Diencephalon (tissue), 2 donors: ENCODE data around the genes LDAF1, METTL9 and PDZD9.

GRCh38 chr16:19805826-19806305 lies 78.8 kb downstream of the GPRC5B start:
- RAMPAGE, long total RNA = no peak

- RAMPAGE, long total RNA = no peak
These were observed 22.9 kb downstream of the GPRC5B start for GRCh38 chr16:19861639-19862271.

DNA sequence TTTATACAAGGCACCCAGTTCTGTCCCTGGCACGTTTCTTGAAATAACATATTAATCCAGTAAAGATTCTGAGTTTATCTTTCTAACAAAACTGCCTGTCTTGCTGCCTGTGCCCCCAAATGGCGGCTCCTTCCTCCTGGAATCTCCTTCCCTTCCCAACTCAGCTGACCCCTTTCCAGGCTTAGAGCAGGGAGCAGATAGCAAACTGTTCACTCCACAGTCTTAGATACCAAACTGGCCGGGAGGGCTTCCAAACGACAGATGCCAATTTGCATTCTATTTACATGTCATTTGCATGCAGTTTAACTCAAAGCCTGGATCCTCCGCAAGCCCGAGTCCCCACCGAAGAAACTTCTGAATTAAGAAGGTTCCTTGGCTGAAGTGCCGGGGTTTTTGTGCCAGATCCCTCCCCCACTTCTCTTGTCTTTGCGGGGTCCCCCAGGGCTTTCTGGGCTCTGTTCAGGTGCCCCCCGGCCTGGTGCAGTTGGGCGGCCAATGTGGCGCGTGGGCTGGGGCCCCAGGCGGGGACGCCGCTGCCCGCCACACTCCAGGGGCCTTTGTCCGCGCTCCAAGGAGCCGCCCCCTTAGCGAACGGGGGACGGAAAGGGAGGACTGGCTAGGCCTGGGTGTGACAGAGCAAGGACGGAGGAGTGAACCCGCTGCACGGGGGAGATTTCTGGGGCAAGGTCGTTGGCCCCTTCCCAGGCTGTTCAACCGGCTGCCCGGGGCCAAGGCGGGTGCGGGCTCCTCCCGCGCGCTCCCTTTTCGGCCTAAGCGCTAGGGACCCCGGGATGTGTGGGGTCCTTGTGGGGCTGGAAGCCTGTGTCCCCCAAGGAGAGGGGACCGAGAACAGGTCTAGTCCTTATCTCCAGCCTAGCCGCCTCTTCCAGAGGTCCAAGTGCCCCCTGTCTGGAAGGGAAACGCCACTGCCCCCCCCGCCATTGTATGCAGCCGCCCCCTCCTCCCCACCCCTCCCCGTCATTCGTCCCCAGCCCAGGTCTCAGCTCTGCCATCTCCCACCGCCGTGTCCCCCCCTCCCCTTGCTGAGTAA lies 1.2 kb downstream of the GPRC5B start:
- RAMPAGE, long total RNA = no peak

DNA sequence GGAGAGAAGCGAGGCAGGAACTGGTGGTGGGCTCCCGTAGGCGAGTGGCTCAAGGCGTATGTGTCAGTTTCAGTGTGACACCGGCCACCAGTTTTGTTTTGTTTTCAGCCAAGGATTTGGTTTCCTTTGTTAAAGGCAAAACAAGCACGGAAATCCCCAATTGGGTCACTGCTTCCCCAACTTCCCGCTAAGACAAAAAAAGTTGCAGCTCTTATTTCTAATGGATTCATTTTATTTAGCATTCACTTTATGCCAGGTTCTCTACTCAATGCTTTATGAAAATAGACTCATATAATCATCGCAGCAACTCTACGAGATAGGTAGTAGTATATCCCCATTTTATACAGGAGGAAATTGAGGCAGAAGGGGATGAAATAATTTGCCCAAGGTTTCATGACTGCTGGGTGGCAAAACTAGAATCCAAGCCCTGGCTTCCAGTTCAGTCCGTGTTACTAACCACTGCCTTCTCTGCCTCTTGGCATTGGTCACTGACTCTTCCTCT lies 110.4 kb downstream of the GP2 start:
- RAMPAGE, long total RNA = no peak

DNA sequence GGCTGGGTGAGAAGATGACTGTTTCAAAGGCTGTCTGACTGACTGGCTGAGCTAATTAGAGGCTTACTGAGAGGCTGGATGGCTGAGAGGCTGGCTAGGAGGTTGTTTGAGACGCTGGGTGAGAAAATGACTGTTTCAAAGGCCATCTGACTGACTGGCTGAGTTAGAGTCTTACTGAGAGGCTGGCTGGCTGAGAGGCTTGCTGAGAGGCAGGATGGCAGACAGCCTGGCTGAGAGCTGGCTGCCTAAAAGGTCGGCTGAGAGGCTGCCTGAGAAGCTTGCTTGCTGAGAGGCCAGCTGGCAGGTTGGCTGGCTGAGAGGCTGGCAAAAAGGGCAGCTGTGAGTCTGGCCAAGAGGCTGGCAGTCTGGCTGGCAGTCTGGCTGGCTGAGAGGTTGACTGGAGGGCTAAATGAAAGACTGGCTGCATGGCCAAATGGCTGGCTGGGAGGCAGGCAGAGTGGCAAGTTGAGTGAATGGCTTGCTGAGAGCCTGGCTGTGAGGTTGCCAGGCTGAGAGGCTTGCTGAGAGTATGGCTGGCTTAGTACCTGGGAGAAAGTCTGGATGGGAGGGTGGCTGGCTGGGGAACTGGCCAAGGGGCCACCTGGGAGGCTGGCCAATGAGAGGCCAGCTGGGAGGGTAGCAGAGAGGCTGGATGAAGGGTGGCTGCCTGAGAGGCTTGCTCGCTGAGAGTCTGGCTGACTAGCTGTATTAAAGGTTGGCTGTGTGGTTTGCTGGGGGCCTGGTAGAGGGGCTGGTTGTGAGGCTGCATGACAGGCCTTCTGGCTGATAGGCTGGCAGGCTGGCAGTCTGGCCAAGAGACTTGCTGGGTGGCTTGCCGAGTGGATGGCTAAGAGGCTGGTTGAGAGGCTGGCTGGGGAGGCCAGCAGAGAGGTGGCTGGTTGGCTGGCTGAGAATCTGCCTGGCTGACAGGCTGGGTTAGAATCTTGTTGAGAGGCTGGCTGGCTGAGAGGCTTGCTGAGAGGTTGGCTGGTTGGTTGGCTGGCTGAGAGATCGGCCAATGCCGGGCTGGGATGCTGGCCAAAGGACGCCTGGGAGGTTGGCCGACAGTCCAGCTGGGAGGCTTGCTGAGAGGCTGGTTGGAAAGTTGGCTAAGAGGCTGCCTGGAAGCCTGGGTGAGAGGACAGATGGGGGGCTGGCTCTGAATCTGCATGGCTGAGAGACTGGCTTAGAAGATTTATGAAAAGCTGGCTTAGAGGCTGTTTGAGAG lies 35.5 kb upstream of the ACSM2B start:
- RAMPAGE, long total RNA = no peak

GRCh38 chr16:20738589-20739187 lies 2.9 kb downstream of the THUMPD1 start:
- RAMPAGE, long total RNA = no peak

DNA sequence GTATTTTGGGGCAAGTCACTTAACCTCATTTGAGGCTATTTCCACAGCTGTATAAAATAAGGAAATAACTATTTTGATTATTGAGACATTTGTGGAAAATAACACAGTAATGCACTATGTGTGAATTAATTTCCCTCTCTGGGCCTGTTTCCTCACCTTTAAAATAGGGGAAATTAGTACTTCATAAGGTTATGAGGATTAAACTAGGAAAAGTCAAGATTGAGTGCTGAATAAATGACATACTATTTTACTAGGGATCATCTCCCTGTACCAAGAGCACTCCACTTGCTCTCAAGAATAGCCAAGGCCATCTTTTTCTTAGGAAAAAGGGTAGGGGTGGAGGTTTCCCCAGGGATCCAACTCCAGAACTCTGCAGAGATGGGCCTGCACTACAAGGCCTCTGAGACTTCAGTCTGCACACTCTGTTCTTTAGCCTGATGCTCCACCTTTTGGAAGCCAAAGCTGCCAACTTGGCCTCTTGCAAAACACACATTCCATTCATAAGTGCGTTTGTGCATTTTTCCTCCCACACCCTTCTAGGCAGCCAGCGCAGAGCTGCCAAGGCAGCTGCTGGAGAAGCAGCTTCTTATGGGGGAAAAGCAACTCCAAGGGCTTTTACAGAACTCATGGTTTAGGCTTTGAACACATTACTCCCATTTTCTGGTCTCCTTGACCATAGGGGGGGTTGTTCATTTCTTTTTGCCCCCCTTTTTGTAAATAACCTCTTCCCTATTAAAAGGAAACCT lies 45.2 kb downstream of the REXO5 start:
- RAMPAGE, long total RNA = no peak

DNA sequence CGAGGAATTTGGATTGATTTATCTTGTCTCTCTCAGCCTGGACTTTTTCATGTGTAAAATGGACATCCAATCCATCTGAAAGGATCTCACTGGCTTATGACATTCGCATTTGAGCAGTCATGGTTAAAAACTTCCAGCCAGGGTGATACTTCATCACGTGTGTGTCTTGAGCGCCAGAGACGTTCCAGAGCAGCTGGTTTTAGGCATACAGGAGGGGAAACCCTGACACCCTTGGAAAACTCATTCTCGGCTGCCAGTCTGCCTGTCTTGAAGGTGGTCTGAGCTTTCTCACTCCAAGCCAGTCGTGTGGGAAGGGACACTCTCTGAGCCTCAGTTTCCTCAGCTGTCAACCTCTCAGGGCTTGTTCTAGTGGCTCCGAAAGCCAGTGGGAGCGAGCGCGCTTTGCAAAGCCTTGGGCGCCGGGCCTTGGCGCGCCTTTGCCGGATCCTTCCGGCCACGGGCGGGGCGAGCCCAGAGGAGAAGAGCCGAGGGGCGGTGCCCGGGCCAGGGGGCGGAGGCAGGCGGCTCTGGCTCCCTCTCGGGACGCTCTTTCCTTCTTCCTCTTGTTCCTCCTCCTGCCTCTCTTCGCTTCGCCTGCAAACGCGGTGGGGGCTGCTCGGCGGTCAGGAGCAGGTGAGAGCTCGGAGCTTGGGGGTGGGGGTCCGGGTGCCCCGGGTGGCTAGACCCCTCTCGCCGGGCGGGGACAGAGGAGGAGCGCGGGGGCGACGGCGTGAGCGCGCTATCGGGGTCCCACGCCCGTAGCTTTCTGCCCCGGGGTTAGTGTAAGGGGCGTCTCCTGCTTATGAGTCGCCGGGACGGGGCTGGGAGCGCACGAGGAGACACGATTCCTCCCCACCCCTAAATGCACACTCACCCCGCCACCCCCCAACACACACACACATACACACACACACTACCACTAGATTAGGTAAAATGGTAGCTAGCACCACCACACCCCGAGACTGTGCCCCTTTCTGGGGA lies at the start of gene LDAF1:
LDAF1 (plus strand) TSS at position 561 of the 981 bp plus-strand sequence.
- RAMPAGE, long total RNA = no peak

- RAMPAGE, long total RNA = no peak
These were observed 5.5 kb upstream of the CRYM start for GRCh38 chr16:21283275-21284228.

- RAMPAGE, long total RNA = no peak
These were observed 86.2 kb upstream of the CRYM start for GRCh38 chr16:21364163-21364830.

GRCh38 chr16:21513422-21514063 lies 85.8 kb upstream of the METTL9 start:
- RAMPAGE, long total RNA = no peak

DNA sequence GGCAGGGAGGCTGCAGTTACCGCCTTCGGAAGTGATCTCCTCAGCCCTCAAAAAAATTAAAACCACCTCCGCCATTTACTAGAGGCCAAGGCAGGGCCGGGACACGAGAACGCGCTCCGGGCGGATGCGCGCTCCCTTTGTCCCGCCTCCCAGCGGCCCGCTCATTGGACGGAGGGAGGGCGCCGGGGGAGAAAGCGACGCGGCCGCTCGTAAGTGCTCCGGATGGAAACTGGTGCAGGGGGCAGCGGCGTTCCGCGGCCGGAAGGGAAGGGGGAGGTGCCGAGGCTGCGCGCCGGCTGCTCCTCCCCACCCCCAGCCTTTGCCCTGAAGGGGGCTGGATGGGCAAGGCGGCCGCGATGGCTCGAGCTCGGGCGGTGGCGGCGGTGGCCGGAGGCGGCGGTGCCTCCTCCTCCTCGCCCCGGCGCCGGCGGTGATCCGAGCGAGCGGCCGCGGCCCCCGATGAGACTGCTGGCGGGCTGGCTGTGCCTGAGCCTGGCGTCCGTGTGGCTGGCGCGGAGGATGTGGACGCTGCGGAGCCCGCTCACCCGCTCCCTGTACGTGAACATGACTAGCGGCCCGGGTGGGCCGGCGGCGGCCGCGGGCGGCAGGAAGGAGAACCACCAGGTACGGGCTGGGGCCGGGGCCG lies at the start of gene METTL9:
METTL9 (plus strand) TSS at position 303 of the 646 bp plus-strand sequence.
- RAMPAGE, long total RNA = no peak

DNA sequence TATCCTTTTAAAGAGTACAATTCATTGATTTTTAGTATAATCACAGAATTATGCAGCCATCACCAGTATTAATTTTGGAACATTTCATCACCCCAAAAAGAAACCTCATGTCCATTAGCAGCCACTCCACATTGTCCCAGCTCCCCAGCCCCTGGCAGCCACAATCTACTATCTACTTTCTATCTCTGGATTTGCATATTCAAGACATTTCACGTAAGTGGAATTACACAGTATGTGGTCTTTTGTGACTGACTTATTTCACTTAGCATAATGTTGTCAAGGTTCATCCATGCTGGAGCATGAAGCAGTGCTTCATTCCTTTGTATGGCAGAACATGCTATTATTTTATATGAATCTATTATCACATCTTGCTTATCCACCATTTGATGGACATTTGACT lies 10.6 kb downstream of the METTL9 start:
- RAMPAGE, long total RNA = no peak

DNA sequence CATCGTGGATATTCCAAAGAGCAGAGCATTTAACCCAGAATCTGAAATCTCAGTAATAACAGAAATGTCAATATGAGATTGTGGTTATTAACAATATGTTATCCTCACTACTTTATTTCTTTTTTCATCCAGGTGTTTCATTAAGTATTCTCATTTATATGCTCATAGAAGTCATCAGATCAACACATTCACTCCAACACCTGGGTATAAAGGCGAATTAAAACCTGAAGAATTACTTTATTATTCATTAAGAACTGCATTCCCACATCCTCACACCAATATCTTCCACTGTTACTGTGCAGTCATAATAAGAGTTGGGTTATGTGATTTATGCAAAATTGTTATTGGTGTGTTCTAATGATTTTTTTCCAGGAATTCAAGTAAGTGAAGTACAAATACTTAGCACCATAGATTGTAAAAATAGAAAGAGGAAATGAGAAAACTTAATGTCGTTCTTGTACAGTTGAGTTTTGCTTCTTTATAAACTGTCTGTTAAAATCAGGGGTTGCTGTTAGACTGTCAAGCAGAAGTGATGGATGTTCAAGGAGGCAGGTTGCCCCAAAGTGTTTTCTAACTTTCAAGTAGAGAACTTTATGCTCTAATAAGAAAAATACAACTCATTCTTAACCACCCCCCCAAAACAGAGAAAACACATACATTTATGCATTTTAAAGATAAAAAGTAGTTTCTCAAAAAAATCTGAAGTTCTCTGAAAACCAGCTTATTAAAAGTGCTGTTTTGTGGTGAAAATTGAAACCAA lies 4.3 kb upstream of the IGSF6 start:
- RAMPAGE, long total RNA = no peak

DNA sequence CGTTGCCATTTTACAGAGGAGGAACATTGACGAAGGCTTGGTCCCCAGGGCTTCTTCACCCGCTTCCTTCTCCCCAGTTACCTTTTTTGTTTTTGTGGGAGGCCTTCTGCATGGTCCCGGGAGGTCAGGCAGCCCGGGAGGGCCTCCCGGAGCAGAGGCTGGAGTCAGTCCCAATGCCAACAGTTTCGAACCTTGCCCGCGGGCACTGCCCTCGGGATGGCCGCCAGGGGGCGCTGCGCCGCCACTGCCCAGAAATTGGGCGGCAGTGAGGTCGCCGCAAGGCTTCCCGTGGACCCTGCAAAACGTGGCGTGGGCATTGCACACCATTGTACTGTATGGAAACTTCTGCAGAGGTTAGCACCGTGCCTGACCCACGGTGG lies at the start of gene PDZD9:
PDZD9 (minus strand) TSS at position 181 of the 380 bp plus-strand sequence.
- RAMPAGE, long total RNA = no peak

GRCh38 chr16:22189198-22189875 lies 16.7 kb upstream of the EEF2K start:
- RAMPAGE, long total RNA = no peak

GRCh38 chr16:22204422-22205040 lies 1.5 kb upstream of the EEF2K start:
- RAMPAGE, long total RNA = no peak

GRCh38 chr16:22207480-22207753 lies 1.3 kb downstream of the EEF2K start:
- RAMPAGE, long total RNA = no peak

DNA sequence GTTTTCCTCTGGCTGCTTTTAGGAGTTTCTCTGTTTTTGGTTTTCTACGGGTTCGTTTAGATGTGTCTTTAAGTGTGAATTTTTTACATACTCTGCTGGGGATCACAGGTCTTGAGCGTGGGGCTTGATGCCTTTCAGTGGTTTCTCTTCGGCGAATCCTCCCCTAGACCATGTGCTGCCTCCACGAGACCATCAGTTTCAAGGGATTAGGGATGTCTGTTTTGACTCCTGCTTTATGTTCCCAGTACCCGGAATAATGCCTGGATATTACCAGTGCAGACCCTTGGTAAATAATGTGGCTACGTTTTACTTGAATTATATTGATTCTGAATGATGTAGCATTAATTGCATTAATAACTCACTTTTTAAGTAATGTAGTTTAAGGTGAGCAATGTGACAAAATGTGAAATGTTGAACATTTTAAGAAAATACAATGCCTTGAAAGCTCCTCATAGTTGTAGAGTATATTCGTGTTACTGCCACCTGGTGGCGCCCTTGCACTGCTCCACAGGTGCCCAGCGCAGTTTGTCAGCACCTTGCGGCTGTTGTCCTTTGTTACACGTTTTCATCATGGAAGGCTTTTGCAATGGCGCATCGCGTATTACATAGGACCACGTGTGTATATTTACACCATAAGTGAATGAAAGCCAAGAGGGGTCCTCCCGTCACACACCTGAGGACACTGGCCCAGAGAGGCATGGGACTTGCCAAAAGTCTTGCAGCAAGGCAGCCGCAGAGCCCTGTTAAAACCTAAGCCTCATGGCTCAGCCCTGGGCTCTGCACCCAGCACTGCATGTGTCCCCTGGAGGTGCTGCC lies 23.9 kb downstream of the POLR3E start:
- RAMPAGE, long total RNA = no peak

- RAMPAGE, long total RNA = no peak
These were observed 1.3 kb downstream of the CDR2 start for GRCh38 chr16:22372997-22373632.